ENCODE data around the genes OR5A1, OR4D9, TCN1 and OOSP2.

DNA sequence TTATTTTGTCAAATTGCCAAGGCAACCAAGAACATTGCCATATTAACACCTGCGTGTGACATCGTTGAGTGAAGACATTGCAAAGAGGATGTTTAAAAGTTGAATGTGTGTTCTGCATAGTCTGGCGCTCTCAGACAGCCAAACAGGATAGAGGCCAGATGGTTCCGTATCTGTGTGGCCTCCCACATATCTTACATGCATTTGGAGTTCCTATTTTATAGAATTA lies 17.4 kb upstream of the OR5B21 start:
- PRO-cap: no peak

DNA sequence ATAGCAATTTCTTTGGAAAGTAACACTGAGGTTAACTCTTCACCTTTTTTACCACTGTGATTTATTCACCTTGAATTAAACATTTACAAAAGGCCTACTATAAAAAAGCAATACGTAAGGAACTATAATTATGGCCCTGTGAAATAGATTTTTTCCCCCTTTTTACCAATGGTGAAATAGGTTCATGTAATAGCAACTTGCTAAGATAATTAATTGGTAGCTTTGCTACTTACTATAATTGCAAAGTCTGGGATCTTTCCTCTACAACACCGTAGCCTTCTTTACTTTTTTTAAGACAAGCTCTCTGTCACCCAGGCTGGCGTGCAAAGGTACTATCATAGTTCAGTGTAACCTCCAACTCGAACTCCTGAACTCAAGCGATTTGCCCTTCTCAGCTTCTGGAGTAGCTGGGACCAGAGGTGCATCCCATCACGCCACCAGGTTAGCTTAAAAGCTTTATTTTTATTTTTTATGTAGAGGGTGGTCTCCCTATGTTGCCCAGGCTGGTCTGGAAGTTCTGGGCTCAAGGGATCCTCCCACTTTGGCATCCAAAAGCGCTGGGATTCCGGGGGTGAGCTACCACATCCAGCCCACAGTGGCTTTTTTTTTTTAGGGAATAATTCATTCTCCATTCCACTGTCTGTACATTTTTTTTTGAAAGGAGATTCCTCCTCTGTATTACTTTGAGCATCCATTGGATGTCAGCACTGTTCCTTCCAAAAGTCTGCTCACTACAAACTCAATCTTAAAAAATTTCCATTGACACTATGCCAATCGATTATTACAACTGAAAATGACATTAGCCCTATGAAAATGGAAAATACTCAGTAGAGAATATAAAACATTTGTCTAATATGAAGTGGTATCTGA lies 1.1 kb upstream of the LPXN start:
- PRO-cap: no peak

DNA sequence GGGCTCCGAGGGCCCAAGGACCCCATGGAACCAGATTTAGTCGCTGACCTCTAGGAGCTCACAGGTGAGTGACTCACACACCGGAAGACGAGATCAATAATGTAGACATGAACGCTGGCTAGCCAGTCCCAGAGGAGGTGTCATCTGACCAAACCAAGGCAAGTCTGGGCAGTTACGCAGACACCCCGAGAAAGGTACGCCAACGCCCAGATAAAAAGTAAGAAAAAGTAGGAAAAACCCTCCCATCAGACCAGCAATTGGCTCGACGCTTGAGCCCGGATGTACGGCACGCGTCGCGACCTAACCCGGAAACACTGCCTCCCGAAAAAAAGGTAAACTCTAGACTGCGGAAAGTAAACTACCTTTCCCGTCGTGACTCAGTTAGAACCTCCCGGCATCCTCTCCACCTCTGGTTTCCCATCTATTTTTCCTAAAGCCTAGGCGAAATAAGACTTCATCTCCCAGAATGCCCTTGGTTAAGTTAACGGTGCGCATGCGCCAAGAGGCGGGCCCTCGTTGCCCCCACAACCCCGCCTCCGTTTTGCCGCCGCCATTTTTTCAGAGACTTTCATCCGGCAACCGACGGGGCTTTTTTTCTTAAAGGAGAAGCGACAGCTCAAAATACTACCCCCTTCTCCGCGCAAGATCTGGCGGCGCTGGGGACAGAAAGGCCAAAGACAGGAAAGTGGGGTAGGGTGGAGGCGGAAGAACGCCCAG lies 767 bp upstream of the ZFP91 start:
- PRO-cap: bidirectional peak, plus-strand start at position 75 of the sequence, minus-strand start at position 101 of the sequence; bidirectional peak, plus-strand start at position 554 of the sequence, minus-strand start at position 193 of the sequence

DNA sequence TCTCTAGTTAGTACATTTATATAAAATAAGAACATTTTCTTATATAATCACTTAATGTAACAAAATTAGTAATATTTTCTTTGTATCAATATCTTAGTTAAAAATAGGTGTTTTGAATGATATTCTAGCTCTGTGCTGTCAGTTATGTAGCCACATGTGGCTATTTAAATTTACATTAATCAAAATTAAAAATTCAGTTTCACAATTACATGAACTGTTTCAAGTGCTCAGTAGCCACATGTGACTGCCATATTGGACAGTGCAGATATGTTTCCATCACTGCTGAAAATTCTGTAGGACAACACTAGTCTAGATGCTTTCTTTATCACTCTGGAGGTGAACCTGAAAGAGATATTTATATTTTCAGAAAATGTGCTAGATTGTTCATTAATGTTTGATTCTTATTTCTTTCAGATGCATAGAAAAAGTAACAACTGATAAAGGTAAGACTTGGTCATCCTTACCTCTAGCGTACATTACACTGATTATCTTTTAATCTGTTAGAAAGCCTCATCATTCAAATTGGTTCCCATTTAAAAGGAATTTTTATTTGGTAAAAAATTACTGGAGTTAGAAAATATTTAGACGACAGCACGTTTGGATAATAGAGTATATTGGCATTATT lies 5.7 kb downstream of the ZFP91 start:
- PRO-cap: no peak

- PRO-cap: no peak
Observed at GRCh38 chr11:58927205-58928067, 11.9 kb upstream of the GLYATL1 start.

GRCh38 chr11:58935036-58935610 lies 4.2 kb upstream of the GLYATL1 start:
- PRO-cap: no peak

GRCh38 chr11:58945630-58945915 lies 6.3 kb downstream of the GLYATL1 start:
- PRO-cap: no peak

GRCh38 chr11:59062940-59063457 lies 23.1 kb upstream of the GLYATL1B start:
- PRO-cap: no peak

DNA sequence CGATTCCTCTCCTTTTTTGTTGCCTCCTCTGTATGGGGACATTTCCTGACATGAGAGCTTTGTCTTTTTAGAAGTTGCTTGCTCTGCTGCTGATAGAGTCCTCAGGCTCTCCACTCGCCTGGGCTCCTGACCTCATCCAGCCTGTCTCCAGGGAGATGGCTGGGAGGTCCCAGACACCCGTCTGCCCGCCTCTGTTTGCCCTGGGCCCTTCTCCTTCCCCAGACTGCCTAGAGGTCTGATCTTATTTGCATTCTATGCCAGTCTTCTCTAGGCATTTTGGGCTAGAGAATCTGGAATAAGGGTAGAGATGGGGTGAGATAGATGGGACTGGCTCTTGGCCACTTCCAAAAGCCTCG lies 3.3 kb downstream of the DTX4 start:
- PRO-cap: no peak

- PRO-cap: no peak
Observed at GRCh38 chr11:59187488-59188206, 15.7 kb downstream of the DTX4 start.

DNA sequence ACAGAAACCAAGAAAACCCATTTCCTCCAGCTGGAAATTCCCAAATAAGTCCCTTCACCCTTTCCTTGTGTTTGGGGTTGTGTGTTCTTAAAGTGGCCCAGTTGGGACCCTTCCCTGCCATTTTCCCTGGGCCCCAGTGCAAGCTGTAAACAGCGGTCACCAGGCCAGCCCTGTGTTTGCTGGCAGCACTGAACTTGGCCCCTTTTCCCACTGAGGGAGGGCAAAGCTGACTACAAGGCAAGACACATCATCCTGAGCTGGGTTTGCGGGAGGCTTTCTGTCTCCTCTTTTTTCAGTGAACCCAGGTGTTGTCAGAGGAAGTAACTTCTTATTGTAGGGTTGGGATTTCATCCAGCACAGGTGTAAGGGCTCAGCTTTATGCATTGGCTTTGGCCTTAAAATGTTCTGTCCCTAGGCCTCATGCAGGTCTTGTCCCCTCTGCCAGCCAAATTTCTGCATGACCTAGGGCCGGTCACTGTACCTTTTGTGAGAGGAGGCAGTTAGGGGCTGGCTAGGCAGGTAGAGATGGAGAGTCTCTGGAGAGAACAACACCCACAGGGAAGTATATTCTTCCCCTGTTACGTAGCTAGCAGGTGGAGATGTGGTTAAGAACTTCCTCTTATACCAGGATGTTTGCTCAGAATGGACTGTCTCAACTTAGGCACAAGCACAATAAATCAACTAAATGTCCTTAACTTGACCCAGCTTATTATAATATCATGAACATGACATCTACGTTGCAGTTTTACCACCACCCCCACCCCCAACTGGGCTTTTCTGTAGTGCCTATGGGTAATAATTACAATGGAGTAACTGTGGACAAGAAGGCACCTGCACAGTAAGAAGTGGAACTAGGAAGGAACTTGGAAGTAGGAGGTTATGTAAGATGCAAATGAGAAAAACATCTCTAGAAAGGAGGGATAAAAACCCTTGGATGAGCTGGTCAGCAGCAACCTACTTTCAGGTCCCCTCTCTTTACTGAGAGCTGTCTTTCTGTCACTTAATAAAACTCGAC lies 60.5 kb upstream of the MPEG1 start:
- PRO-cap: unidirectional peak, plus-strand start at position 804 of the sequence

GRCh38 chr11:59436200-59436599 lies at the start of gene OR5A1:
TSS of gene OR5A1 (plus strand) at chr11:59436469.
- PRO-cap: no peak

DNA sequence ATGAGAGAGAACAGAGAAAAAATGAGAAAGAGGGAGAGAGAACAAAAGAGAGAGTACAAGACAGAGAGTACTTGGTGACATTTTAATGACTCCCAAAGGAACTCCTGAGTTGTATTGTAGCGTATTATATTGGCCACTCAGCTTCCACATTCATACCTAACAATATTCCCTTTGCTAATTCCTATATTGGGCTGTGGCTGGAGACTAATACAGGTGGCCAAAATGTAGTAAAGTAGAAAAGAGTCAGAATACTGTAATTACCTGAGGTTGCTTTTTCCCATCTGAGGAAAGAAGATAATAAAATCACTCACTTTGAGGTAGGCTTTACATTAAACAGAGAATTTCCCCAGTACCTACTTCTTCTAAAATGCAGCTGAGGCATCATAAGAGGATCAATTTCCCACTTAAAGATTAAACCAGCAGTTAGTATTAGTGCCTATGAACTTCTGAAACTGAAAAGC lies at the start of gene OR4D9:
Gene OR4D9 (plus strand): TSS at position 338 of the 461 bp plus-strand sequence.
- PRO-cap: no peak

DNA sequence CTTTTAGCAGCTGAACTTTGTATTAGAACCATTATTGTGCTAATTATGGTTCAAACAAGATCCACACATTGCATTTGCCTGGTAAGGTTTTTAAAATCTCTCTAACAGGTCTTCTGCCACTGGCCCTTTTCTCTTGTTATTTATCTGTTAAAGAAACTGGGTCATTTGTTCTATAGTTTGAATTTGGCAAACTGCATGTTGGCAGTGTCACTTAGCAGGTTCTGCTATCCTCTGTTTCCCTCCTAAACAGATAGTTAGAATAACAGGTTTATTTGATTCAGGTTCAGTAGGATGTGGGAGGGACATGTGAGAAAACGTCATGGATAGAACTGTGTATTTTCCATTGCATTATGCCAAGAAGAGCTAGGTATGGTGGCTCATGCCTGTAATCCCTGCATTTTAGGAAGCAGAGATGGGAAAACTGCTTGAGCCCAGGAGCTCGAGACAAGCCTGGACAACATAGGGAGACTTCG lies 24.4 kb downstream of the PATL1 start:
- PRO-cap: no peak

DNA sequence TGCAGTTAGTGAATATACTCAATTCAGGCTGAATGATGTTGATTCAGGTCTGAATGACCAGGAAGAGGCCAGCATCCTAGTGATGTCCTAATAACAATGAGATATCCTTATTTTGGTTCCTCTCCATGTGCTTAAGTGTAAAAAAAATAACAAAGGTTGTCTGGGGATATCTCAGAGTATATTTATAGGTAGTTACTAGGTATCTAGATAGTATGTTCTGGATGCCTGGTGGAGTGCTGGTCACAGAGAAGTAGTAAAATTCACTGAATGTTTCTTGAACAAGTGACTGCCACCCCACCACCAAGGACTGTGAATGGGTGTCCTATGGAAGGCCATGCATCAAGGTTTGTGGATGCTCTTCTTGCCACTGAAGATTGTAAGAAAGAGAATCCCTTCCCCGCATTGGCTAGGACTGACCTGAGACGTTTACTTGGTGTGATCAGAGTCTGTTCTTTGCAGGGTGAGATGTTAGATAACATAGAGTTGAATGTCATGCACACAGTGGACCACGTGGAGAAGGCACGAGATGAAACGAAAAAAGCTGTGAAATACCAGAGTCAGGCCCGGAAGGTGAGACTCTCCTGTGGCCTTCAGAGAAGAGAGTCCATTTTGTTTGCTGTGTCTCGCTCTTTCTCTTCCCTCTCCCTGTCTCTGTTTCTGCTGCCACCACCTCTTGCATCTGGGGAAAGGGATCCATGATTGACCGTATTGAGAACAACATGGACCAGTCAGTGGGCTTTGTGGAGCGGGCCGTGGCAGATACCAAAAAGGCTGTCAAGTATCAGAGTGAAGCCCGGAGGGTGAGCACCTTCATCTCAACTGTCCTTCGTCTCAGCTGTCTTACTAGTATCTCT lies 15.4 kb downstream of the MRPL16 start:
- PRO-cap: no peak

DNA sequence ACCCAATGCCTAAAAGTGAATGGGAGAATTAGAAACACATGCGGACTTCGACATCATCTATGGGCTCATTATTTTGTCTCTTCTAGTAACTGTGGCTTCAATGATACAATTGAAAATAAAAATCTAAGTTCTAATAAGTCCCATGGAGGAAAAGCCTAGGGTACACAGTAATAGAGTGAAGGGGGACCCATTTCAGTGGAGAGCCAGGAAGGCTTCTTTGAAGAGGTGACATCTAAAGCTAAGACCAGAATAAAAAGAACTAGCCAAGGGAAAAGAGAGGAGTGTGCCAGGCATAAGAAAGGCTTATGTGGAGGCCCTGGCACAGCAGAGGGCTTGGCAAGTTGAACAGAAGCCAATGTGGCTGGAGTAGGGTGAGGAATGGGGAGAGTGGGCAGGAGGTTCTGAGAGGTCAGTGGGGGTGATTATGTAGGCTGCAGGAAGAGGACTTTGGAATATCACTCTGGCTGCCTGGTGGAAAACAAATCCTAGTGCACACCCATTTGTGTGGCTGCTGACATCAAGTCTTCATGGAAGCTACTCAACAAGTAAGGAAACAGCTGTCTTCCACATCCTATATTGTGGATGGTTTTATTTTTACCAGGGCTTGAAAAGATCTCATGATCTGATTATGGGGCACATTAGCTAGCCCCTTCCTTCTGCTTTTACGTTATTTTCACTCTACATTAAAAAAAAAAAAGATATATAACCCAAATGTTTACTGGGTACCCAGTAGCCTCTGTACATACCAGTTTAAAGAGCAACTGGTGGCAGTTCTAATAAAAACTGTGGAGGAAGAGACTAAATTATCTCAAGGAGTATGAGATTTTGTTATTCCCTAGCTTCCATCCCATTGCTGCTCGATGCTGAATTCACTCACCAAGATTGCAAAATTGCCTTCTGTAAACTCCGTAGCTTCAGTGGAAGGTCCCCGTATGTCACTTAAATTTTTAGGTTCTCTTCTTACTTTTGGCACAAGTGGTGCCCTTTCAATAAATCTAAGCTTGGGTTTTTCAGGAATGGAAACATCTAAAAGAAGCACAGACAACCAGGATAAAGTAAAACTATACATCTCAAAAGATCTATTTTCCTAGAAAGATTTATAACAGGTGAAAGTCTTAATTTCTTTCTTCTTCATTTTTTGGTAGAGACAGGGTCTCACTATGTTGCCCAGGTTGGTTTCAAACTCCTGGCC lies 3.4 kb downstream of the MRPL16 start:
- PRO-cap: no peak

- PRO-cap: no peak
Observed at GRCh38 chr11:59809443-59809832, 1.1 kb downstream of the MRPL16 start.

DNA sequence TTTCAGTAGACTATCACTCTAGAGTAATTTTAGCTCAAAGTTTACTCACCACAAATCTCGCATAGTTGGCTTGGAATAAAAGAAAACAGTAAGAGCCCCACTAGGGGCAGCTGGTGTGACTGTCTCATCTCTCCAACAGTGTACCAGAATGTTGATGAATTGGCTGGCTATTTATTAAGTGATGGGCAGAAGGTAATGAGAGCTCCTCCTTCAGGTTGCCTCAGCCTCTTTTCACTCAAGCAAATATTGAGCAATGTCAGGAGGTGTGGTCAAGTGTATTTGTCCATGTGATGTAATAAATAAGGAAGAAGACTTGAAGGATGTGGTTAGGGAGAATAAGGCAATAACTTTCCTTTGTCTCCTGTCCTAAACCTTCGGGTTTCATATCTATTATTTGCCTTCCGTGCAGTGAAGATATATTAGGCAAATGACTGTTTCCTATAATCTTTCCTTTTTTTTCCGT lies at the start of gene TCN1:
Gene TCN1 (minus strand): TSS at position 145 of the 463 bp plus-strand sequence.
- PRO-cap: no peak

DNA sequence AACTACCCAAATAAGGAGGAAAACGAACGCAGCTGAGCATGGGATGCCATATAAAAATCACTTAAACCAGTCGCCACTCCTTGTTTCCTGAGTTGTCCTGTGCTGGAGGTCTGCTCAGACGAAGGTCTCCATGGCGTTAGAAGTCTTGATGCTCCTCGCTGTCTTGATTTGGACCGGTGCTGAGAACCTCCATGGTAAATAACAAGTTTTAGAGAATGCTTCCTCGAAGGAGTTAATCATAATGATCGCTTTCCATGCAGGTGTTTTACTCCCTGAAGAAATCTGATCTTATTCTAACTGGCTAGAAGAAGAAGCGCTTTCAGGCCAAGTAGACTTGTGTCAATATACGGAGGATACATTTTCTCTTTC lies at the start of gene OOSP2:
Gene OOSP2 (plus strand): TSS at position 80 of the 369 bp plus-strand sequence.
- PRO-cap: no peak

DNA sequence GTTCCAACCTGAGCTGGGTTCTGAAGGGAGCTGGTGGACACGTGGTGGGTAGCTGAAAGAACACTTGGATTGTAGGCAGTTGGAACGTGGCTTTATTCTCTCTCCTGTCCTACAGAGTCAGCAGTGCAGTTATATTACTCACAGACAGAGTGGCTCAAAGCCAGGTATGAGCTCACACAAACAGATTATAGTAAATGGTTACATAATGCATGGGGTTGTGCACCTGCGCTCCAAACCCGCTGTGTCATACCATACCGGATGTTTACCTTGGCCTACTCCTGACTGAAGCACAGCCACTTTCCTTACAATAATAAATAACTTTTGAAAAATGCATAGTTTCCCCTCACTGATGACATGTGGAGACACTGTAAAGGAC lies 13.6 kb downstream of the MS4A6A start:
- PRO-cap: no peak

Data from SP-49 (cell line).